Epithelial cell of alveolus of lung (primary cell): ENCODE data around the genes SORBS2 and TLR3.

DNA sequence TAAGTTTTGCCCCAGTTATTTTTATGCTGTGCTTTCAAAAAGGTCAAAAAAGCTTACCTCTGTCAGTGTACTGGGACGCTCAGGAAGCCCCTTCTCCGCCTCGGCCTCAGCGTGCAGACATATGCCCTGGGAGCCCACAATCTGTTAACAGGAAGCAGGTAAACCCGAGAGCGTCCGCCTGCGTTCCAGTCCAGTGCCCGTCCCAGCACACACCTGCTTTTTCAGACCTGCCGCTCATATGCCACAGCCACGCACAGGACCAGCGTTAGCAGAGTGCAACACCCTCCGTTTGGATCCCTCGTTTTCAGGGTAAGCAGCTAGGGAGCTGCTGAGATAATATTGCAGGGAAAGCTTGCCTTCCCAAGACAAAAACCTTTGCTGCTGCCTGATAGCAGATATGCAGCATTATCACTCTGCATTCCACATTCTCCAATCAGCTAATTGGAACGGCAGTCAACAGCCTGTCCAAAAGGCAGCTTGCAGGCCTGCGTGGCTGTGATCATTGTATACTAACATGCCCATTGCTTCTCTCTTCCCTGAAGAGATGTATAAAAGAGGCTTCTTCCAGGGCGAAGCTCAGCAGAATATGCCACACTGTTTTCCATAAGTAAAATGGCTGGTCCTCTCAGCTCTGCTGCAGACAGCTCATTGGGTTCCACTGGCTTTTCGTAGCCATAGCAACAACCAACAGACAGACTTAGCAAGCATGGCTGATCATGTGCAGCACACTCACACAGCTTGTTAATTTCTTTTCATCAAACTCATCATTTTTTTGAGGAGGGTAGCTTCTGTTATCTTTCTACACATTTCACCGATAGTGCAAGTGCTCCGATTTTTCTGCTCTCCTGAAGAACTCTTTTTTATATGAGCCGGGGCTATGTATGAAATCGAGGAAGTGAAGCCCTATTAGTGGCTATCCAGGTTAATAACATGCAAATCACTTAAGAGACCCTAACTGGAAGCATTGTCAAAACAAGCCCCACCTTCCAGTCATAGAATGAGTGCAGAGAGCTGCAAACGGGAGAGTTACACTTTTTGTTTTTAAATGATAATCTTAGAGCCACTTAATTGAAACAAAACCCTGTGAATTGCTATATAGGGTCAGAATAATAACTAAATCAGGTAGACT, at the start of gene SORBS2:
TSS of gene SORBS2 (minus strand) at position 588 of the 1,129 bp plus-strand sequence.
- RAMPAGE, long total RNA, result no peak
- RRBS, result no CpG with 5 or more reads among the region's 23 CpGs

GRCh38 chr4:185902647-185903258, 90.8 kb upstream of the SORBS2 start:
- RAMPAGE, long total RNA, result no peak
- RRBS, result no CpG with 5 or more reads among the region's 5 CpGs

- RAMPAGE, long total RNA, result no peak
- RRBS, result no CpG with 5 or more reads among the region's 8 CpGs
These were observed 53.4 kb upstream of the TLR3 start for GRCh38 chr4:186015509-186015980.

GRCh38 chr4:186068401-186069395, at the start of gene TLR3:
TLR3 (plus strand) TSS chr4:186069156.
- RAMPAGE, long total RNA, result start-site peak on the plus strand at chr4:186069150-186069191, 43 and 29 reads in 2 replicates
- RRBS, result no CpG with 5 or more reads among the region's 13 CpGs

DNA sequence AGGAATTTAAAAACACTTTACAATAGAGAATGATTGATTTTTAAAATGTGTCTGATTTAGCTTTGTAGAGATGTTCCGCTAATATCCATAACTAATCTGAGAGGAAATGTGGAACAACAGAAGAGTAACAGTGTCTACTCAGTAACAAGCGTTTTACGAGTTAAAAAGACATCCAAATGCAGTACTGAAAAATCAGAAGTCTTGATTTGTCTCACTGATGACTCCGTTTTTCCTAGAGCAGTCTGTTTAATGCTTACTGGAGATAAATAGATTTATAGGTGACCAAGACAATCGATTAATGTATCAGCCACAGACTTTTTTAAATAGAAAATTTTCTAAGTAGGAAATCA, 354 bp downstream of the F11 start:
- RAMPAGE, long total RNA, result no peak
- RRBS, result no CpG with 5 or more reads among the region's 5 CpGs

DNA sequence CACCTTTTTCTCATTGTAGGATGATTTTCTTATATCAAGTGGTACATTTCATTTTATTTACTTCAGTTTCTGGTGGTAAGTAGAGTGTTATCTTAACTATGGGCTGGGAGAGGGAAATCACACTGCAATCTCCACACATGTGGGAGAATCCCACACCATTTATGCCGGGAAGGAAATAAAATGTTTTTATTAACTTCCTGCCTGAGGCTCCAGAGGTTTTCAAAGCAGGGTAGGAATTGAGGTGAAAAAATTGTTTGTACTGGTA, 1.1 kb downstream of the F11 start:
- RAMPAGE, long total RNA, result no peak
- RRBS, result no CpG with 5 or more reads among the region's 1 CpG

DNA sequence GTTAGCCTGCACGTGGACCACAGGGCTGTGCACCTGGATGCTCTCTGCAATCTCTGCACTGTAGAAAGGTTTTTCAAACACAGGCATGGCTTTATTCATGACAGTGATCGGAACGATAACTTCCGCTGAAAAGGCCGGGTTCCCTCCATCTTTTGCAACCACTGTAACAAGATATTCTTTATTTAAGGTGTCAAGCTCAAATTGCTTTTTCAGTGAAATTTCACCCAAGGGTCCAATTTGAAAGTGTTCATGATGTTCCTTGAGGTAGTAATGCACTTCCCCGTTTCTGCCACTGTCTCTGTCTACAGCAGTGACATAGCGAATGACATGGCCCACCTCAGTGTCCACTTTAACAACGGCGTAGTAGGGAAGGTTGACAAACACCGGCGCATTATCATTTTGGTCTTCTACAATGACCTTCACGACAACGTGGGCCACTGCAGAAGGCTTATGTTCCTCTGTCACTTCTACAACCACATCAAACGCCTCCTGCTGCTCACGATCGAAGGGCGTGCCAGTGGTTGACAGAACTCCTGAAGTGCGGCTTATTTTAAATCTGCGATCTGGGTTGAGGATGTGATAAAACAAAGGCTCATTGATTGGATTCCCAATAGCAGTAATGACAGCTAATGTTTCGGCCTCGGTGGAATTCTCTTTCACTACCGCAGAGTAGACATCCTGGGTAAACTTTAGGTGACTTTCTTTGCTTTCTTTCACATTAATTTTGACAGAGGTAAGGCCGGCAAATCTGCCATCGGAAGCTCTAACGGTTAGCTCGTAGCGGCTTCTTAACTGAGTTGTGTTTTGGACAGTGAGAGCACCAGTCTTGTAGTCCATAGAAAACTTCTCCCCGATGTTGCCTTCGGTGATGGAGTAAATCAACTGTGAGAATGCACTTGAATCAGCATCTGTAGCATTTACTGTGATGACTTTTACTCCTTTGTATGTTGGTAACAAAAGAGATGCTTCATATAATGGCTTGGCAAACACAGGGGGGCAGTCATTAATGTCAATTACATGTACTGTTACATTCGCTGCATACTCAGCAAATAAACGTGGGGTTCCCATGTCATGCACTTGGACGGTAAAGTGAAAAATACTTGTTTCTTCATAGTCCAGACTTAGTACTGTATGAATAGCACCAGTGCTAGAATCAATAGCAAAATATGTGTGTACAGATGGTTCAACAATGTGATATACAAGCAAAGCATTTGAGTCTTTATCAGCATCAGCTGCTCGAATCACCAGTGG, 65.0 kb upstream of the MTNR1A start:
- RAMPAGE, long total RNA, result no peak
- RRBS, result no CpG with 5 or more reads among the region's 33 CpGs

GRCh38 chr4:186712712-186713127, 10.9 kb downstream of the FAT1 start:
- RAMPAGE, long total RNA, result no peak
- RRBS, result no CpG with 5 or more reads among the region's 7 CpGs

DNA sequence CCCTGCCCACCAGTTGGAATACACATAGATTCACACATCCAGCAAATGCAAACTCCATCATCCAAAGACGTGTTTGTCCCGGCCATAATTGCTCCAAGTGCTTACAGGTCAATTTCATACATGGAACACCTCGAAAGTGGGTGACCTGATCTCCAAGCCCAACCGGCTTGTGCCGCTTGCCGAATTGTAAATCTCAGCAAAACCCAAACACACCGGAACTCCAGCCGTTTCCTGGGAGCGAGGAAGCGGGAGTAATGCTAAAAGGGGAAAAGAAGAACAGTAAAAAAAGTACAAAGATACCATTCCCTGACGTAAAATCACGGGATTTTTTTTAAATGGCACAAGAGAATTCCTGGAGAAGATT, 1.4 kb upstream of the FAT1 start:
- RAMPAGE, long total RNA, result no peak
- RRBS, result 3% methylated on average over 5 of the region's 12 CpGs

- RAMPAGE, long total RNA, result no peak
- RRBS, result no CpG with 5 or more reads among the region's 4 CpGs
These were observed 5.1 kb upstream of the FAT1 start for GRCh38 chr4:186728643-186729263.

DNA sequence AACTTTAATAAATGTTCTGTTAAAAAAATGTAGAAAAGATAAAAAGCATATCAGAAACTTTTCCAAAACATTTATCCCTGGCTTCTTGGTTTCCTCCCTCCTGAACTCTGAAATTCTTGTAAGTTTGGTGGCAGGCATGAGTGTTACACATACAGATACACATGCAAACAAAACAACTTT, 177.2 kb upstream of the FAT1 start:
- RAMPAGE, long total RNA, result no peak

GRCh38 chr4:186936402-186937394, 213.0 kb upstream of the FAT1 start:
- RAMPAGE, long total RNA, result no peak
- RRBS, result no CpG with 5 or more reads among the region's 10 CpGs

DNA sequence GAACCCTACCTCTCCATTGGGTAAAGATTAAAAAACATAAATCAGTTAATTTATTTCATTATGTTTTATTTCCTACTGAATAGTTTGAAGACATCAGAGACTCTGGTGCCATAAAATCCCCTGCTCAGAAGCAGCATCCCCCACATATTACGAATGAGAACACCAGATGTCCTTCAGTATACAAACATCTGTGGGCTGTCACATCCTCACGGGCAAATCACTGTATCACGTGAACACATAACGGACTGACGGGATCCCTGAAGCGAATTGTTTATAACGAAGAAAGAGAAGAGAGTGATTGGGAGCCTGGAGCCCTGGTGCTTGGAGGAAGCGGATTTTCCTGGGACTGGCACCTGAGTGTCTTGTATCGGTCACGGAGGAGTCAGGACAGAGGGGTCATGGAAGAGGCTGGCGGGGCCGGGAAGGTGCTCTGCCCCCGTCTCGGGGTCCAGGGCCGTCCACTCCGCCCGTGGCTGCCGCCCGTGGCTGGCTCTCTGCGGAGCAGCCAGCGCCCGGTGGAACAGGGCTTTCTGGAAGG, 452.7 kb upstream of the FAT1 start:
- RAMPAGE, long total RNA, result no peak
- RRBS, result 15% methylated on average over 7 of the region's 22 CpGs

- RAMPAGE, long total RNA, result no peak
- RRBS, result no CpG with 5 or more reads among the region's 1 CpG
These were observed 531.9 kb upstream of the FAT1 start for GRCh38 chr4:187255611-187255940.

DNA sequence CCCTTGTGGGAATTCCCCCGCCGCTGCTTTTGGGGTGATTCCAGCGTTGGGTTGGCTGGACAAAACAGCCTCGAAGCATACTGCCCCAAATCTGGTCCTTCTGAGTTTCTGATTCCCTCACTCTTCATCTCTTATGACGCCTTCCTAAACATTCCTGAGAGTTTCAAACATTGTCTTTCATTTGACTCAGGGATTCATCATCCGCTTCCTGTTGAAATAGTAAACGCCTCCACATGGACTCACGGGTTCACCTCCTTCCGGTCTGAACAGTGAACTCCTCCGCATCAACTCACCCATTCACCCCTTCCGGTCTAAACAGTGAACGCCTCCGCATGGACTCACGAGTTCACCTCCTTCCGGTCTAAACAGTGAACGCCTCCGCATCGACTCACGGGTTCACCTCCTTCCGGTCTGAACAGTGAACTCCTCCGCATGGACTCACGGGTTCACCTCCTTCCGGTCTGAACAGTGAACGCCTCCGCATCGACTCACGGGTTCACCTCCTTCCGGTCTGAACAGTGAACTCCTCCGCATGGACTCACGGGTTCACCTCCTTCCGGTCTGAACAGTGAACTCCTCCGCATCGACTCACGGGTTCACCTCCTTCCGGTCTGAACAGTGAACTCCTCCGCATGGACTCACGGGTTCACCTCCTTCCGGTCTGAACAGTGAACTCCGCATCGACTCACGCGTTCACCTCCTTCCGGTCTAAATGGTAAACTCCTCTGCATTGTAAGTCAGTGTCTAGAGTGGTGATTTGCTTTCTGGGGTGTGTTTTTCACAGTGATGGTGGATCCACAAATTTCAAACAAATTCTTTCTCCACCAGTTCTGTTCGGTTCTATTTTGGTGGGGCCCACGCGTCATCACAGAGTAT, 20.4 kb downstream of the TRIML1 start:
- RAMPAGE, long total RNA, result no peak
- RRBS, result no CpG with 5 or more reads among the region's 46 CpGs

GRCh38 chr4:188796486-188797068, 657.3 kb downstream of the TRIML1 start:
- RAMPAGE, long total RNA, result no peak
- RRBS, result no CpG with 5 or more reads among the region's 55 CpGs

- RAMPAGE, long total RNA, result no peak
These were observed 821.0 kb downstream of the TRIML1 start for GRCh38 chr4:188960198-188960668.